ENCODE measurements around the genes OR14J1 and MAS1L.

DNA sequence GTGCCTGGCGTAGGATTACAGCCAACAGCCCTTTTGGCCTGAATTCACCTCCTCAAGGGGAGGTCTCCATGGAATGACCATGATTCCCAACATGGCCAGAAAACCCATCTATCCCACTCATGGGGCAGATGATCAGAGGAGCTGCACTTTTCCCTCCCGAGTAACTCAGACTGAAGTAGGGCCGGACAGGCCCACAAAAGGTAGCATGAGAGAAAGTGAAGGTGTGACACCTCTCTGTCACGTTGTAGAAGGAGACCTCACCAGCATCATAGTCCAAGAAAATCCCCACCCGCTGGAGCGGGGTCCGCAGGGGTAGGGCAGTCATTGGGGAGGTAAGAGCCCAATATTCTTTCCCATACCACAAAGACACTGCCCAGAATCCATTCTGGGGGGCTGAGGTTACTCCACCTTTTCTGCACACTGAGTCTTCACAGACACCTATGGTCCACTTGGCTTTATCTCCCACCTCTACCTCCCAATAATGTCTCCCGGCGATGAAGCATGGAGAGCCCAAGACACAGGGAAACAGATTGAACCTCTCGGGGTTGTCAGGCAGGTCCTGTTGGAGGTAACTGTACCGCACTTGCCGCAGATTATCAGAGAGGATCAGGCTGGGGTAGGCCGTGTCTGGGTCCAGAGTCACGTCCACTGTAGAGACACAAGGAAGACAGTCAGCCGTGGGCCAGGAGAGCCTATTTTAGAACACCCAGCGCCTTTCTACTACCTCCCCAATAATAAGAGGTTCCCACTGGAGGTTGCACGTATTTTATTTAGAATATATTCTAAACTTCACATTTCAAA lies 19.6 kb downstream of the TRIM27 start:
- CAGE, long polyA plus RNA: no peak
- RRBS: no CpG with 5 or more reads among the region's 17 CpGs

GRCh38 chr6:28910670-28911418 lies 12.9 kb downstream of the TRIM27 start:
- CAGE, long polyA plus RNA: no peak
- RRBS: no CpG with 5 or more reads among the region's 2 CpGs

DNA sequence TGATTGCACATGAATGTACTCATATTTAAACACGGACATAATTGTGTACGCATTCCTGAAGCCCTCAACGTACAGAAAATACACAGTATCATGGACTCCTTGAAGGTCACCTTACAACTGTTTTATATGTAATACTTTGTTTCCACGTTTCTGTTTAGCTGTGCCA lies 1.4 kb downstream of the TRIM27 start:
- CAGE, long polyA plus RNA: no peak
- RRBS: no CpG with 5 or more reads among the region's 4 CpGs

DNA sequence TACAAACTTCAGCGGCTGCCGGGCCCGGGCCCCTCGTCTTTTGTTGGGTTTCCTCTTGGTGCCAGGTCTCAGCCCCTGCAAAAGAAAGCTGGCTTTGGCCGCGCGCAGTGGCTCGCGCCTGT lies 277 bp upstream of the TRIM27 start:
- CAGE, long polyA plus RNA: no peak
- RRBS: no CpG with 5 or more reads among the region's 9 CpGs

DNA sequence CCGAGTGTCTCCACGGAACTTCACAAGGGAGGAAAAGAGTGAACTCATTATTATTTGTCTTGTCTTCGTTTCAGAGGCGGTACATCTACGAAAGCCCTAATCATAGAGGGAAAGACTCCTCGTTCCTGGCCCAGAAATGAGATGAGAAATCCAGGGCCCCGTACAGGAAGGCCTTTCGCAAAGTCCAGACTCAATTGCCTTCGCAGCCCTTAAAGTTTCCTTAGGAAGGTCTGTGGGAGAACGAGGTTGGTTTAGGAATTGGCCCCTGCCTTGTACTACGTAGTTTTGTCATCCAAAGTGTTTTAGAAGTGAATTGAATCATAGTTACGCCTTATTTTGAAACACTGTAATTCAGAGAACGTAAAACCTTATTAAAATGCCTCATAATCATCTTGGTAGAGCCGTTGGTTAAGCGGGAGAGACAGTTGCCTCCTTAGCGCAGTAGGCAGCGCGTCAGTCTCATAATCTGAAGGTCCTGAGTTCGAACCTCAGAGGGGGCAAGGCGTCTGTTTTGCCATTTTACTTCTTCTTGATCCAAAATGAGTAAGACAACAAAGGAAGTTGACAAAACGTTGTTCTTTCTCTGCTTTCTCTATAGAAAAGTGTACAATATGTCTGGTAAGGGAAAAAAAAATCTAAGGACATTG lies 20.5 kb upstream of the TRIM27 start:
- CAGE, long polyA plus RNA: no peak
- RRBS: no CpG with 5 or more reads among the region's 21 CpGs

DNA sequence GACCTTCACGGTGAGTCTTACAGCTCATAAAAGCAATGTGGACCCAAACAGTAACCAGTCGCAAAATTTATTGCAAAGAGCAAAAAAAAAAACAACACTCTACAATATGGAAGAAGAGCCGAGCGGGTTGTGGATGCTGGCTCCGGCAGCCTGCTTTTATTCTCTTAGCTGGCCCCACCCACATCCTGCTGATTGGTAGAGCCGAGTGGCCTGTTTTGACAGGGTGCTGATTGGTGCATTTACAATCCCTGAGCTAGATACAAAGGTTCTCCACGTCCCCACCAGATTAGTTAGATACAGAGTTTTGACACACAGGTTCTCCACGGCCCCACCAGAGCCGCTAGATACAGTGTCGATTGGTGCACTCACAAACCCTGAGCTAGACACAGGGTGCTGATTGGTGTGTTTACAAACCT lies 25.4 kb upstream of the TRIM27 start:
- CAGE, long polyA plus RNA: no peak
- RRBS: no CpG with 5 or more reads among the region's 10 CpGs

DNA sequence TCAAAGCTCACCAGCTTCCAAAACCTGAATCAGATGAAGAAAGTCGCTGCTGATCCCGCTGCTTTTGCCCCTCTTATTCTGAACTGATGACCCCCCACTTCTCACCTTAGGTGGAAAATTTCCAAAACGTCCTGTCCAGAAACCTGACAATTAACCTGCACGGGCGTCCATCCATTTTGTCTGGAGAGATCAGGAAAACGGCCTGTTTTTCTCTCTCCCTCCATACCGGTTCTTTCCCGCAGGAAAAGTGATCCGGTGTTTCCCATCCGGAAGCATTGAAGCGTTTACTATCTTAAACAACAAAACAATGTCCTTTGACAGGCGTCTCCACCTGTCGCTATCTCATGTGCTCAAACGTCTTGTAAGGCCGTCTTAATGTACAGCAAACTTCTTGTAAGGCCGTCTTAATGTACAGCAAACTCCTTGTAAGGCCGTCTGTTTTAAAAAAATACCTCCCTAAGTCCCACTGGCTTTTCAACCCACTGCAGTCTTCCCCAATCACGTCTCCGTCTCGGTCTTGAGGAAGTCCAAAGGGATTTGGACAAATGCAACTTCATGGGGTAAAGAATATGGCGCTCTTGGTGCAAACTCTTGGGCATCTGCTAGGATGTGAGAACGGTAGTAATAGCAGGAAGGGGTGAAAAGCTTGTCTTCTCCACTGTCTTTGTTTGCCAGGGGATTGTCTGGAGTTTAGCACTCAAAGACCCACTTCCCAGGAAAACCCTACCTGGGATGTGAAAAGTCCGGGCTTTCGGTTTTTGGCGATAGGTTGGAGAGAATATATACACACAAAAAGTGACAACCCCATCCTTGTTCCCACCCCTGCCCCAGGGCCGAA lies 29.9 kb upstream of the TRIM27 start:
- CAGE, long polyA plus RNA: no peak
- RRBS: no CpG with 5 or more reads among the region's 26 CpGs

DNA sequence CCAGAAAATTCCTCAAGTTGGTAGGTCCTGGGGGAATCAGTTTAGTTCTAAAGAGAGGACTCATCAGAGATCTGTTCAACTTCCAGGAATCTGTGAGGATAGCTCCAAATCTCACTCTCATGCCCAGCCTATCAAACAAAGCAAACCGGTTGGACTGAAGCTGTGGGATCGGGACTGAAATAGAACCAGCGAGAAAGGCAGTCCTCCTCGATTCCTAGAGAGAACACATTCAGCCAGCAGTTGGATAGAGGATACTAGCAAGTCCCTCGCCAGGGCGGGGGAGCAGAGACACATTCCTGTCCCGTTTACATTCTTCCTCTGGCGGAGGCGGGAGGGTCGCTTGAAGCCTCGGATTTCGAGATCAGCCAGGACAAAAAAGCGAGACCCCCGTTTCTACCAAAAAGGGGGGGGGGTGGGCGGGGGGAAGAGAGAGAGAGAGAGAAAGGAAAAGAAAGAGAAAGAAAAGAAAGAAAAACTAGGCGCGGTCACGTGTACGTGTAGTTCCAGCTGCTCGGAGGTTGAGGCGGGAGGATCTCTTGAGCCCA lies 19.6 kb downstream of the ZNF311 start:
- CAGE, long polyA plus RNA: no peak
- RRBS: no CpG with 5 or more reads among the region's 21 CpGs

GRCh38 chr6:29301473-29301786 lies at the start of gene OR14J1:
Gene OR14J1, plus strand, starts transcription at chr6:29301701.
- CAGE, long polyA plus RNA: no peak
- RRBS: no CpG with 5 or more reads among the region's 2 CpGs

DNA sequence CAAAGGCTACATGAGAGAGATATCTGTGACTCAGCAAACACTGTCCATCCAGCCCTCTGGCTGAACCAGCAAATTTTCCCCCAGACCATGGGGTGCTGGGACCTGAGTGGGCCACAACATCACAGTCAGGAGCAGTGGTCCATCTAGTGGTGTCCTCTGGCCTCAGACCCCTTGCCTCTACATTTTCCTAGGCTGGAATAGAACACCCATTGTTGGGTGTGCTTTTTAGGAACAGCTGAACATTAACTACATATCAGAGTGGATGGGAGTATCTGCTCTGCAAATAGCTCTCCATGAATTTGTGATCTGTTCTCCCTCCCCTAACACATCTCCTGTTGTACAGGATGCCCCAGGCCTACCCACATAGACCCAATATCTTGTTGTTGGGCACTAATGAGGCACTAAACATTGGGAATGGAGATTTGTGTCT lies at the start of gene MAS1L:
Gene MAS1L (minus strand): TSS at position 143 of the 430 bp plus-strand sequence.
- CAGE, long polyA plus RNA: no peak

GRCh38 chr6:29630078-29630977 lies 2.7 kb downstream of the GABBR1 start:
- CAGE, long polyA plus RNA: no peak
- RRBS: 100% methylated on average over 2 of the region's 13 CpGs

- CAGE, long polyA plus RNA: no peak
- RRBS: no CpG with 5 or more reads among the region's 3 CpGs
Measured at GRCh38 chr6:29656044-29656591, 774 bp upstream of the MOG start.

DNA sequence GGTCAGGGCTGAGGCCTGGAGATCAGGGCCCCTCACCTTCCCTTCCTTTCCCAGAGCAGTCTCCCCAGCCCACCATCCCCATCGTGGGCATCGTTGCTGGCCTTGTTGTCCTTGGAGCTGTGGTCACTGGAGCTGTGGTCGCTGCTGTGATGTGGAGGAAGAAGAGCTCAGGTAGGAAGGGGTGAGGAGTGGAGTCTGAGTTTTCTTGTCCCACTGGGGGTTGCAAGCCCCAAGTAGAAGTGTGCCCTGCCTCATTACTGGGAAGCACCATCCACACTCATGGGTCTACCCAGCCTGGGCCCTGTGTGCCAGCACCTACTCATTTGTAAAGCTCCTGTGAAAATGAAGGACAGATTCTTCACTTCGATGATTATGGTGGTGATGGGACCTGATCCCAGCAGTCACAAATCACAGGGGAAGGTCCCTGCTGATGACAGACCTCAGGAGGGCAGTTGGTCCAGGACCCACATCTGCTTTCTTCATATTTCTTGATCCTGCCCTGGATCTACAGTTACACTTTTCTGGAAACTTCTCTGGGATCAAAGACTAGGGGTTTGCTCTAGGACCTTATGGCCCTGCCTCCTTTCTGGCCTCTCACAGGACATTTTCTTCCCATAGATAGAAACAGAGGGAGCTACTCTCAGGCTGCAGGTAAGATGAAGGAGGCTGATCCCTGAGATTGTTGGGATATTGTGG lies 2.3 kb downstream of the HLA-F start:
- CAGE, long polyA plus RNA: no peak
- RRBS: no CpG with 5 or more reads among the region's 4 CpGs

- CAGE, long polyA plus RNA: no peak
- RRBS: no CpG with 5 or more reads among the region's 5 CpGs
Measured at GRCh38 chr6:29759470-29759860, 36.2 kb downstream of the HLA-F start.

DNA sequence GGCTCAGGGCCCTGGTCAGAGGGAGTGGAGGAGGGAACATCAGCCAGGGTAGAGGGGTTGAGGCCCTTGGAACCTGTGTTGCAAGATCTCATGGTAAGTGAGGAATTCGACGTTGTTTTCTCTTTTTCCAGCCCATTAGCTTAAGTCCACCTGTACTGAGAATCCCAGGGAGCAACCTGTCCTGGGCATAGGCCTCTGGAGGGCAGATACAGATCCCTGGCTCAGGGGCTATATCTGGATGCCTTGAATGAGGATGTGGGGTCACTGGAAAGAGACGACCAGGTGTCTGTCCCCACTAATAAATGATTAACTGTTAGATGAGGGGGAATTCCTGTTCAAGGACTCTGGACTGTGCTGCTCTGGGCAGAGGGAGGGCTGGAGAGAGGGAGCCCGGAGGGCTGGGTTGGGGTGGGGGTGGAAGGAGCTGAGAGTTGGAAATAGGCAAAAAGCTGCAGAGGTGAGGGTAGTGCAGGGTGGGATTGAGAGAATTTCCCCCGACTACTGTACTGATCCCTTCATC lies 34.3 kb upstream of the HLA-A start:
- CAGE, long polyA plus RNA: no peak
- RRBS: no CpG with 5 or more reads among the region's 5 CpGs

GRCh38 chr6:29926396-29926999 lies 15.8 kb upstream of the HLA-A start:
- CAGE, long polyA plus RNA: no peak
- RRBS: 2% methylated on average over 17 of the region's 56 CpGs

GRCh38 chr6:29946612-29947924 lies 4.7 kb downstream of the HLA-A start:
- CAGE, long polyA plus RNA: no peak
- RRBS: no CpG with 5 or more reads among the region's 6 CpGs

DNA sequence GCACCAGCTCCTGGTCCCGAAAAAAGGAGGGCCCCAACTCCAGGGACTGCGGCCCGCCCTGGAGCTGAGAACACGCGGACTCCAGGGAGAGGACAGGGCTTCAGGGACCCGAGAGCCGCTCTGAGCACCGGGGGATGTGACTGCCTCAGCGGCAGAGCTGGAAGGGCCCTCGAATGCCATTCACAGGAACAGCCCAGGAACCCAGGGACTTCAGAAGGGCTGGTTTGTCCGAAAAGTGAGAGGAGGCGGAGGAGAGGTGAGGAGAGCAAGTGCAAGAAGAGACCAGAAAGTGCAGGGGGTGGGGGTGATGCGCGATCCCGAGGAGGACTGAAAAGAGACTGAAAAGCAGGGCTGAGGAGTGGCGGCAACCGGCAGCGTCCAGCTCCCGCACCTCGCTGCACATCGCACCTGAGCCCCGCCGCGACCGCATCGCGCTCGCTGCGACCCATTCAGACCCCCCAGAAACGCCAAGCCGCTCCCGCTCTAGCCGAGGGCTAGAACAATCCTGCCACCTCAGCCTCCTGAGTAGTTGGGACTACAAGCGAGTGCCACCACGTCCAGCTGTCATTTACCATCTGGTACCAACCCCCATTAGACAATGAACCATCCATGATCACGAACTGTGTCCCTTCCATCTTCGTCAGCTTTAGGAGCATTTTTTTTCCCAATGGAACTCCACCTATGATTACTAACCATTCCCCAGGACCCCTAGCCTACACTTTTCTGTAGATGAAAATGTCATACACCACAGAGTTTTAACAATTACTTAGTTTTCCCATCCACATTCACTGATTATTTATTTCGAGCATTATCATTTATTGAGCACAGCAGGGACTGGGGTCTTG lies 33.2 kb downstream of the HLA-A start:
- CAGE, long polyA plus RNA: no peak
- RRBS: no CpG with 5 or more reads among the region's 38 CpGs

DNA sequence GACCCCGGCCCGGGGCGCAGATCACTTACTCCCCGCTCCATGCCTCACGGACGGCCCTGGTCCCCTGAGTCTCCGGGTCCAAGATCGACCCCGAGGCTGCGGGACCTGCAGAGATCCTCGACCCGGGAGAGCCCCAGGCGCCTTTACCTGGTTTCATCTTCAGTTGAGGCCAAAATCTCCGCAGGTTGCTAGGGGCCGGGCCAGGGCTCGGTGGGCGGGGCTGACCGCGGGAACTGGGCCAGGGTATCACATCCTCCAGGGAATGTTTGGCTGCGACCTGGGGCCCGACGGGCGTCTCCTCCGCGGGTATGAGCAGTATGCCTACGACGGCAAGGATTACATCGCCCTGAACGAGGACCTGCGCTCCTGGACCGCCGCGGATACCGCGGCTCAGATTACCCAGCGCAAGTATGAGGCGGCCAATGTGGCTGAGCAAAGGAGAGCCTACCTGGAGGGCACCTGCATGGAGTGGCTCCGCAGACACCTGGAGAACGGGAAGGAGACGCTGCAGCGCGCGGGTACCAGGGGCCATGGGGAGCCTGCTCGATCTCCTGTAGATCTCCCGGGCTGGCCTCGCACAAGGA lies 53.9 kb upstream of the POLR1H start:
- CAGE, long polyA plus RNA: no peak
- RRBS: 3% methylated on average over 12 of the region's 46 CpGs

GRCh38 chr6:30074373-30075460 lies 852 bp downstream of the RNF39 start:
- CAGE, long polyA plus RNA: no peak
- RRBS: 5% methylated on average over 25 of the region's 69 CpGs